Neural cell (in vitro differentiated cells): ENCODE measurements around a stretch of chr19.

GRCh38 chr19:2842401-2842776 lies 1.1 kb downstream of the ZNF555 start:
- RAMPAGE, long total RNA: no peak

GRCh38 chr19:2888726-2889336 lies 11.9 kb upstream of the ZNF57 start:
- RAMPAGE, long total RNA: no peak

DNA sequence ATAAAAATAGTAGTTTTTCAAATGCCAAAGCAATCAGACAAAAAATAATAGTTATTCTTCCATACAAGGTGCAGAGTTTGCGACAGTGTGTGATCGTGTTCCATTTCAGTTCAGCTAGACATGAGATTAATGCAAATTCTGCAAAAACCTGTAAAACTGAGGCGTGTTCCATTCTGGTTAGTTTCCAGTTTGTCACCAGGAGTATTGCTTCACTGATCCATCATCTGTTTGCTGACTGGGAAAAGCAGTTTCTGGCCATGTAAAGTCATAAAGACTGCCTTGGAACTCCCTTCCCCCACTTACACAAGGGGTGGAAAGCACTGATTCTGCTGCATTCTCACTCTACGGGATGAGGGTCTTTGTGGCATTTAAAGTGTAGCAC lies 1.8 kb downstream of the ZNF57 start:
- RAMPAGE, long total RNA: no peak

- RAMPAGE, long total RNA: no peak
Measured at GRCh38 chr19:3046059-3046518, 16.2 kb downstream of the TLE5 start.

- RAMPAGE, long total RNA: no peak
Measured at GRCh38 chr19:3107789-3108310, 13.7 kb downstream of the GNA11 start.

DNA sequence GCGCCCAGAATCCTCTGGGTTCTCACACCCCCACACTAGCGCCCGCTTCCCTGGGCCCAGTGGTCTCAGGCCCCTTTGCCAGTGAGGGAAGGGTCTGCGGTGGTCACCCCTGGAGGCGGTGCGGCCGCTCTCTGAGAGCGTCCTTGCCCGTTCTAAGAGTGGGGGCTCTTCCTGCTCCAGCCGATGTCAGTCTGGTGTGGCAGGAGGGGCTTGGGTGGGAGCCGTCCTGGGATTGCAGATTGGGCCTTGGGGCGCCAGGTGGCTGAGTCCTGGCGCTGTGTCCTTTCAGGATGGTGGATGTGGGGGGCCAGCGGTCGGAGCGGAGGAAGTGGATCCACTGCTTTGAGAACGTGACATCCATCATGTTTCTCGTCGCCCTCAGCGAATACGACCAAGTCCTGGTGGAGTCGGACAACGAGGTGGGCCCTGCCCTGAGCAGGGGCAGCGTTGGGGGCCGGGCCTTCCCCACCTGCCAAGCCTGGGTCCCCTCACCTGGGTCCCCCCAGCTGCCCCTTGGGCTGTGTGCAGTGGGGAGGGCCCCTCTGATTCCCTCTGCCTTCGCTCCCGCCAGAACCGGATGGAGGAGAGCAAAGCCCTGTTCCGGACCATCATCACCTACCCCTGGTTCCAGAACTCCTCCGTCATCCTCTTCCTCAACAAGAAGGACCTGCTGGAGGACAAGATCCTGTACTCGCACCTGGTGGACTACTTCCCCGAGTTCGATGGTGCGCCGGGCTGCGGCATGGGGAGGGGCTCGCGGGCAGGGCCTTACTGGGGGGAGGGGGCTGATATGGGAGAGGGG lies 17.0 kb upstream of the GNA15 start:
- RAMPAGE, long total RNA: no peak

DNA sequence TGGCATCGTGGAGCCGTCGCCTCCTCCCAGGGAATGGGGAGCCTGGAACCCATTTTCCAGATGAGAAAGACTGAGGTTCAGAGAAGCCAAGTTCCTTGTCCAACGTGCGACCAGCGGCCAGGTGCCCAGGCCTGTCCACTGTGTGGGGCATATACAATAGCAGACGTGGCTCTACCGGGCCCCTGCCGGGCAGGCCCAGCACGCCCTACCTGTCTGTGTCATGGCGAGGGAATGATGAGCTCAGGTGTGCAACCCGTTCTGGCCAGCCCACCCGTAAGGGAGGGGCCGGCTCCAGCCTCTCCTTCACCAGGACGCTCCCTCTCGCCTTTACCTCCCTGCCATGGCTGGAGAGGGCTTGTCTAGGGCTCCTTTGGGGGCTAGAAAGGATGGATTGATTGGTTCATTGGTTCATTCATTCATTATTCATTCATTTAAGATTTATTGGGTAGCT lies 887 bp downstream of the GNA15 start:
- RAMPAGE, long total RNA: no peak

DNA sequence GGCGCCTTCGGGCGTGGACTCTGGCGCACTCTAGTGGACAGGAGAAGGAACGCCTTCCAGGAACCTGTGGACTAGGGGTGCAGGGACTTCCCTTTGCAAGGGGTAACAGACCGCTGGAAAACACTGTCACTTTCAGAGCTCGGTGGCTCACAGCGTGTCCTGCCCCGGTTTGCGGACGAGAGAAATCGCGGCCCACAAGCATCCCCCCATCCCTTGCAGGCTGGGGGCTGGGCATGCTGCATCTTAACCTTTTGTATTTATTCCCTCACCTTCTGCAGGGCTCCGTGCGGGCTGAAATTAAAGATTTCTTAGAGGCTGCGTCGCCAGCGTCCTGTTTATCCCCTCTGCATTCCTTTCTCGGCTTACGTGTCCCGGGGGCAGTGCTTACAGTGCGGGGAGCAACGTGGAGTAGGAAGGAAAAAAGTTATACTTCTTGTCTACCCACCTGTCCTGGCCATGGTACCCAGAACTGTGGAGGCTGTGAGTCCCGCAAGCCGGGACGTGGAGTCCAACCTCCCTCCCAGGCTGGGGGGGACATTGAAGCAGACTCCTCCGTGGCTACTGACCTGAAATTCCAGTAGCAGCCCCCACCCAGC lies 15.0 kb upstream of the S1PR4 start:
- RAMPAGE, long total RNA: no peak

- RAMPAGE, long total RNA: no peak
Measured at GRCh38 chr19:3178963-3179497, 461 bp downstream of the S1PR4 start.

GRCh38 chr19:3189490-3190121 lies 3.9 kb downstream of the NCLN start:
- RAMPAGE, long total RNA: no peak

GRCh38 chr19:3360148-3361098 lies 6.0 kb upstream of the NFIC start:
- RAMPAGE, long total RNA: no peak

GRCh38 chr19:3361099-3361498 lies 5.3 kb upstream of the NFIC start:
- RAMPAGE, long total RNA: no peak

DNA sequence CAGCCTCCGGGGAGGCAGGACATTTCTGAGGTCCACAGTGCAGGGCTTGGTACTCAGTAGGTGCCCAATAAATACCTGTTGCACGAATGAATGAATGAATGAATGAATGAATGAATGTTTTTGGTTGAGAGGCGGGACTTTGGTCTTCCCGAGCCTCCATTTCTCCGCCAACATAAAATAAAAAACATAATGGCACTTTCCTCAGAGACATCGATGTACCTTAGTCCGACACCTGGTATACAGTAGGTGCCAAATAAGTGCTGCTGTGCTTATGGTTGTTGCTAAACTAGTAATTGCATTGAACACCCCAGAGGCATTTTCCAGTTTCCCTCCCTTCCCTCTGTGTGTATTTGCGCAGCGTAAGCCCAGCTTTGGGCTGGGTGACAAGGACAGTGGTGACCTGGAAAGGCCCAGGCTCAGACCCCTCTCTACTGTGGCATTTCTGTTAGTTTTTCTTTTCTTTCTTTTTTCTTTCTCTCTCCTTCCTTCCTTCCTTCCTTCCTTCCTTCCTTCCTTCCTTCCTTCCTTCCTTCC lies 5.1 kb downstream of the NFIC start:
- RAMPAGE, long total RNA: no peak

GRCh38 chr19:3389851-3390760 lies 23.7 kb downstream of the NFIC start:
- RAMPAGE, long total RNA: no peak

- RAMPAGE, long total RNA: no peak
Measured at GRCh38 chr19:3398432-3399284, 32.3 kb downstream of the NFIC start.

GRCh38 chr19:3402266-3402733 lies 35.9 kb downstream of the NFIC start:
- RAMPAGE, long total RNA: no peak

DNA sequence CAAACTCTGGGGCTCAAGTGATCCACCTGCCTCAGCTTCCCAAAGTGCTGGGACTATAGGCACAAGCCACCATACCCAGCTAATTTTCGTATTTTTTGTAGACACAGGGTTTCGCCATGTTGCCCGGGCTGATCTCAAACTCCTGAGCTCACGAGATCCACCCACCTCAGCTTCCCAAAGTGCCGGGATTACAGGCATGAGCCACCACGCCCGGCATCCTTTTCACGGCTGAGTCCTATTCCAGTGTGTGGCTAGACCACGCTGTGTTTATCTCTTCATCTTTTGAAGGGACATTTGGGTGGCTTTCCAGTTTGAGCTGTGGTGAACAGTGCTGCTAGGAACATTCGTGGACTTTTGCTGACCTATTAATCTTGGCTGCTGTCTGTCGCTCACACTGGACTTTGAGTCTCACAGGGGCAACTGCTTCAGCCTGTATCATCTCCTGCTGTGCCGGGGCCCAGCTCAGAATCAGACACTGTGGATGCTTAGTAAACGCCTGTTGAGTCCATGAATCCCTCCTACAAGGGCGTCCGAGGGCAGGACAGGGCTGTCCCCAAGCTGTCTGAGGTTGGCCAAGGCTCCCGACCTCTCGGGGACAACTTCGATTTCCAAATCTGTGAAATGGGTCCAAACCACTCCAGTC lies 48.6 kb downstream of the SMIM24 start:
- RAMPAGE, long total RNA: no peak

DNA sequence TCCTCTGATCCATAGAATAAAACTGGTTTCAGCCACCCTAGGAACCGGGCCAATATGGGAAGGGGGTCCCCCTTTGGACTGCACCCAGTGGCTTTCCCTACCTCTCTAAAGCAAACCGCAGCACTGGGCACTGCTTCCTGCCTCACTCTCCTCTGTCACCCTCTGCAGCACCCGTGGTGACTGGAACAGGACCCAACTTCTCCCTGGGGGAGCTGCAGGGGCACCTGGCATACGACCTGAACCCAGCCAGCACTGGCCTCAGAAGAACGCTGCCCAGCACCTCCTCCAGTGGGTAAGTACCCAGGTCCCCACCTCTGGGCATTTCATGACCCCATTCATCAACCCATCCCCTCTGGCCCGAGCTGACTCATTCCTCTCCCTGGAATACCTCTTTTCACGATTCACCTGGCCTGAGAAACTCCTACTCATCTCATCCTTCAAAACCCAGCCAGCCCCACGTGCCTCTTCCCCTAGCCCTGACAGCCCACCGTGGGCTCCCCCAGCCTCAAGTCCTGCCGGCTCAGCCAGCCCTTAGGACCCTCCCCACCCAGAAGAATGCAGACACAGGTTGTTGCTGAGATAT lies 46.1 kb downstream of the SMIM24 start:
- RAMPAGE, long total RNA: no peak

GRCh38 chr19:3466664-3467538 lies 13.4 kb downstream of the SMIM24 start:
- RAMPAGE, long total RNA: no peak

DNA sequence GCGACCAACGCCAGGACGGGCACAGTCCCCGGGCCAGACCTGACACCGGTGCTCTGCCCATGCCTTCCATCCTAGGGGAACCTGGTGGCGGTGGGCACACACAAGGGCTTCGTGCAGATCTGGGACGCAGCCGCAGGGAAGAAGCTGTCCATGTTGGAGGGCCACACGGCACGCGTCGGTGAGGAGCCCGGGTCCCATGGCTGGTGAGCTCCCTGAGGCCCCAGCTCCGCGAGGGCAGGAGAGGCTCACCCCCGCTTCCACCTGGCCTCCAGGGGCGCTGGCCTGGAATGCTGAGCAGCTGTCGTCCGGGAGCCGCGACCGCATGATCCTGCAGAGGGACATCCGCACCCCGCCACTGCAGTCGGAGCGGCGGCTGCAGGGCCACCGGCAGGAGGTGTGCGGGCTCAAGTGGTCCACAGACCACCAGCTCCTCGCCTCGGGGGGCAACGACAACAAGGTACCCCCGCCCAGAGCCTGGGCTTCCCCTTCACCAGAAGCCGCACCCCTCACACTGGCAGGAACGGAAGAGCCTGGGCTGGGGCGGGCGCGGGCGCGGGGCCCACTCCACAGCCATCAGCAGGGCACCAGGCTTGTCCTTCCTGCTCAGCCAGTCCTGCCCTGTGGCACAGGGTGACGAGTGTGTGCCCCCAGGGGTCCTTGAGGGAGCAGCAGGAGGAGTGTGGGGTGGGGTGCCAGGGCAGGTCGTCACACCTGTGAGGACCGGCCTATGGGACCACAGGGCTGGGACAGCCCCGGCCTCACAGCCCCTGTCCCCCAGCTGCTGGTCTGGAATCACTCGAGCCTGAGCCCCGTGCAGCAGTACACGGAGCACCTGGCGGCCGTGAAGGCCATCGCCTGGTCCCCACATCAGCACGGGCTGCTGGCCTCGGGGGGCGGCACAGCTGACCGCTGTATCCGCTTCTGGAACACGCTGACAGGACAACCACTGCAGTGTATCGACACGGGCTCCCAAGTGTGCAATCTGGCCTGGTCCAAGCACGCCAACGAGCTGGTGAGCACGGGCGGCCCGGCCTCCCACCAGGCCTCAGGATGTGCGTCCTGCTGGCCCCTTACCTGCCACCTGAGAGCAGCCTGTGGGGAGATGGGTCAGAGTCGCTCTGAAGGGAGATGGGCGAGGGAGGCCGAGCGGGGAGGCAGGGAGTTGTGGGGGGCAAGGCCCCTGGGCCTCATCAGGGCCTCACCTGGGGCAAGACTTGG lies 6.9 kb upstream of the TEKTIP1 start:
- RAMPAGE, long total RNA: no peak